Jejunum (tissue), 1 donor: ENCODE results near the gene ZNF501.

GRCh38 chr3:42102488-42102978 lies 11.4 kb downstream of the TRAK1 start:
- PRO-cap = no peak

DNA sequence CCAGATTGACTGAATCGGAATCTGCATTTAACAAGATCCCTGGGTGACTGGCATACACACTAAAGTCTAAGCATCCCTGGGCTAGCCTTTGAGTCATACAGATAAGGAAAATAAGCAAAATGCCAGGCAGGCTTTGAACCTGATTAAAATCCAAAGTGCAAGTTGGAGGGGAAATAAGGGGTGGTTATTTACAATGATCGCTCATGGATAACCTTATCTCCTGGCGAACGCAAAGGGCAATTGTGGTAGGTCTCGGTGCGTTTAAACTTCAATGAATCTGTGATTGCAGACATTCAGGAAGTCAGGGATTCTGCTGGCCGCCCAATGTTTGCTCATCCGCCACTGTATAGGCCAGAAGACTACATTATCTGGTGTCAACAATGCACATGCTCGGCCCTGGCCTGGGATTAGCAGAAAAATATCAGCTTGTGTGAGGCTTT lies 11.8 kb upstream of the LYZL4 start:
- PRO-cap = no peak

DNA sequence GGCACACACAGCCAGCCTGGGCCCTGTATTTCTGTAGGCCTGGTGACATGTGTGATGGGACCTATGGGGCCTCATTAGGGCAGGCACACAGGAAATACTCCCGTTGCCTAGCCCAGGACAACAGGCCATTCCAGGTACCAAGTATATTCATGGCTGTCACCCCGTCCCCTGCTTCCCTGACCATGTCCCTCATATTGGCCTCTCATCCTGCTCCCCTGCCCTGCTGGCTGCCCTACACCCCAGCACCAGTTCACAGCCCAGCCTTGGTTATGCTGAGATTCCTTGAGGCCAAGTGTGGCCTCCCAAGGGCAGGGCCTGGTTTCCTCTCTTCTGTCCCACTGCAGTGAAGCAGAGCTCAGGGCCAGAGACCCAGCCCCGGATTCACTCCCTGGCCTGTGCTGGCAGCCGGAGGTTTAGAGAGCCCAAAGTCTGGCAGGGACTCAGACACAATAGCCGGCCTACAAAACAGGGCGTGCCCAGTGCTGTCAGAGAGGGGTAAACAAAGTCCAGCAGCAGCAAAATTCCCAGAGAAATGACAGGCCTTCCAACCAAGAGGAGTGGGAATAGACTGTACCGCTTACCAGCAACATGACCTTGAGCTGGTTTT lies 13.9 kb downstream of the VIPR1 start:
- PRO-cap = unidirectional peak, minus-strand start at position 415 of the sequence

DNA sequence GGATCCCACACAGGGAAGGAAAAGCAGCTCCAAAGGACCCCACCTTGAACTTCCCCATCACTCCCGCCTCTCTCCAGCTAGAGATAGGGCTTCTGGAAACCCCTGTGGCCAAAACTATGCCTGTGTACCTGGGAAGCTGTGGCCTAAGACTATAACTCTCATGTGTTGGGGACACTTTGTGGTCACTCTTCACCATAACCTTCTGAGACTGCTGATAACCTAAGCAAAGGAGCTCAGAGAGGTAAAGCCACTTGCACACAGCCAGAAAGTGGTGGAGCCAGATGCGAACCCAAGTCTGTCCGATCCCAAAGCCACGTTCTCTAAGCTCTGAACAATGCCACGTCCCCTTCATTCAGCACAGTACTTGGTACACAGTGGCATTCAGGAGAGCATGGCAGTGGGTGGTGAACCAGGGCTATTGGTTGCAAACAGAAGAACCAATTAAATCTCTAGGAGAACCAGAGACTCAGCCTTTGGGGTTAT lies 15.6 kb upstream of the KLHL40 start:
- PRO-cap = no peak

- PRO-cap = no peak
Measured at GRCh38 chr3:42686184-42686558, 834 bp downstream of the KLHL40 start.

- PRO-cap = no peak
Measured at GRCh38 chr3:42780263-42780734, 7.2 kb upstream of the CCDC13 start.

DNA sequence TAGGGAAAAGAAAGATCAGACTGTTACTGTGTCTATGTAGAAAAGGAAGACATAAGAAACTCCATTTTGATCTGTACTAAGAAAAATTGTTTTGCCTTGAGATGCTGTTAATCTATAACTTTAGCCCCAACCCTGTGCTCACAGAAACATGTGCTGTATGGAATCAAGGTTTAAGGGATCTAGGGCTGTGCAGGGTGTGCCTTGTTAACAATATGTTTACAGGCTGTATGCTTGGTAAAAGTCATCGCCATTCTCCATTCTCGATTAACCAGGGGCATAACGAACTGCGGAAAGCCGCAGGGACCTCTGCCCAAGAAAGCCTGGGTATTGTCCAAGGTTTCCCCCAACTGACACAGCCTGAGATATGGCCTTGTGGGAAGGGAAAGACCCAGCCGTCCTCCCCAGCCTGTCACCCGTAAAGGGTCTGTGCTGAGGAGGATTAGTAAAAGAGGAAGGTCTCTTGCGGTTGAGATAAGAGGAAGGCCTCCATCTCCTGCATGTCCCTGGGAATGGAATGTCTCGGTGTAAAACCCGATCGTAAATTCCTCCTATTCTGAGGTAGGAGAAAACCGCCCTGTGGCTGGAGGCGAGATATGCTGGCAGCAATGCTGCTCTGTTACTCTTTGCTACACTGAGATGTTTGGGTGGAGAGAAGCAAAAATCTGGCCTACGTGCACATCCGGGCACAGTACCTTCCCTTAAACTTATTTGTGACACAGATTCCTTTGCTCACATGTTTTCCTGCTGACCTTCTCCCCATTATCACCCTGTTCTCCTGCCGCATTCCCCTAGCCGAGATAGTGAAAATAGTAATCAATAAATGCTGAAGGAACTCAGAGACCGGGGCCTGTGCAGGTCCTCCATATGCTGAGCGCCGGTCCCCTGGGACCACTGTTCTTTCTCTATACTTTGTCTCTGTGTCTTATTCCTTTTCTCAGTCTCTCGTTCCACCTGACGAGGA lies 2.2 kb downstream of the ACKR2 start:
- PRO-cap = no peak

DNA sequence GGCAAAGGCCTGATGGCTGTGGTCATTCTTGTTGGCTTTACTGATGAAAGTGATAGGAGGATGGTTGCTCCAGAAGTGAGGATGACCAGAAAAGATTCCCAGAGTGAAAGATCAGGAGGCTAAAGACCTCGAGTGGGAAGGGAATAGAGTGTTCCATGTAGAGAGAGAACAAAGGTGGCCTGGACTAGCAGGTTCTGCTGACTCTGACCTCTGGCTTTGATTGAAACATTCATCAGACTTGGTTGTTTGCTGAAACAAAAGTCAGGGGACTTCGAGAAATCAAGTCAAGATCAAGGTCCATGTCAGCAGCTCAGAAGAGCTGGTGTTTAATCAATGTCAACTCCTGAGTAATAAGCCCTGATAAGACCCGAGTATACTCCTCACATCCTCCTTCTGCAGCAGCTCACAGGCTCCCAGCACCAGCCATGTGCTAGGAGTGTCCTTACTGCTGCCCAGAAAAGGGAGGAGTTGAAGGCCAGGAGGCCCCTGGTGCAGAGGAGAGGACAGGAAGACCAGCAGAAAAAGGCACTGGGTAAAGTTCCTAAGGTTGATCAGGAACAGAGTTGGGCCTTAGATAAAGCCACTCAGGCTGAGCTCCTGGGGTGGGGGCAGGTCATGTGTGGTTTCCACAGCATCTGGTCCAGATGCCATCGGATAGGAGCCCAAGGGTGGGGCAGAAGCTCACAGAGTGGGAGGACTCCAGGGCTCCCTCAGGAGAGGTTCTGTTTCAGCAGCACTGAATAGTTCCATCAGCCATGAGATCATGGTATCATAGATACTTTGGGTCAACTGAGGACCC lies 19.8 kb downstream of the CYP8B1 start:
- PRO-cap = unidirectional peak, plus-strand start at position 506 of the sequence

DNA sequence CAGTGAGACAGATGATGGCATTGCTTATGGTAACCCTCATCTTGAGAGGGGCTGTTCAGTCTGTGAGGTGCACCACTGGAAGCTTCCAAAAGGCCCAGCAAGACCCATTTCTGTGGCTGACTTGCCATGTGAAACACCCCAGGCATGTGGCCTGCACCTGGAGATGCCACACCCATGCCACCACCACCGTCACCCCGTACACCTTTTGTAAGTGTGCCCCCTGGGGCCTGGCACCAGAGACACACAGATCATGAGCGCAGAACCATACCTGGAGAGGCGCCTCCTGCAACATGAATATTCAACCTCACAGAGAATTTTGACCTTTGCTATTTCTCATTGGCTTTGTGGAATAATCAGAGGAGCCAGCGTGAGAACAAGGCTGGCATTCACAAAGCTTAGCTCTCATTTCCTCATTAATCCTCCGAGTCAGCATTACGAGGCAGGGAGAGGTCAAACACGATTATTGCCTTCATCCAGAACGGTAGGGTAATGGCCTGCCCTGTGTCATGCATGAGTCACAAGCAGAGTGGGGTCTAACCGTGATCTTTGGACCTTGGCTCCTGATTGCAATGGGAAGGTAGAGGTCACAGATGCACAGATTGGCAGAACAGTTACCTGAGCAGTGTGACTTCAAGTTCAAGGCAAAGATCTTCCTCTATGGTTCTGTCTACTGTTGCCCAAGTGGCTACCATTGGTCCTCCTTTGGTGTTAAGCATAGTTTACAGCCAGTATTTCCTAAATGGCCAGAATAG lies 73.0 kb upstream of the POMGNT2 start:
- PRO-cap = no peak

- PRO-cap = unidirectional peak, minus-strand start at chr3:43192861
Measured at GRCh38 chr3:43192381-43192980, 86.6 kb upstream of the POMGNT2 start.

- PRO-cap = no peak
Measured at GRCh38 chr3:43308527-43309275, 22.4 kb downstream of the SNRK start.

DNA sequence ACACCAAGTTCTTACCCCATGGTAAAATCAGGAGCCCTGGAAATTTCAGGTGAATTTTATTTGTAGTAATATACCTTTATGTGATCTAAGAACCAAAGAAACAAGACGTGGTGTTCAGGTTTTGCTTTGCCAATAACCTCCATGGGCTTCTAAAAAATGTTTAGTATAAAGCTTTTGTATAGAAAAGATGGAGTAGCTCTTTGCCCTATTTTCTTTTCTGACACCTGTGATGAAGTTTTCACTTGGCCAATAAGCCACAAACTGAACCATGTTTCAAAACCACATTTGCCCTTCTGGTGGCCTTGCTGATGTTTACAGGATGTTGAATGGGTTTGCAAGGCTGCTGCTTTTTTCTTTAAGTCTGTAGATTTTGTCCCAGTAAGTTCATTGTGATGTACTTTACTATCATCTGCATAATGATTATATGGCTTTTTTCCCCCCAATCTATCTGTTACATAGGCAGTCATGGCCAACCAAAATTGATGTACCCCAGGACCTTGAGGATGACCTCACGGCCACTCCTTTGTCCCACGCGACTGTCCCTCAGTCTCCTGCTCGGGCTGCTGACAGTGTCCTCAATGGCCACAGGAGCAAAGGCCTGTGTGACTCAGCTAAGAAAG lies 60.6 kb downstream of the SNRK start:
- PRO-cap = no peak

DNA sequence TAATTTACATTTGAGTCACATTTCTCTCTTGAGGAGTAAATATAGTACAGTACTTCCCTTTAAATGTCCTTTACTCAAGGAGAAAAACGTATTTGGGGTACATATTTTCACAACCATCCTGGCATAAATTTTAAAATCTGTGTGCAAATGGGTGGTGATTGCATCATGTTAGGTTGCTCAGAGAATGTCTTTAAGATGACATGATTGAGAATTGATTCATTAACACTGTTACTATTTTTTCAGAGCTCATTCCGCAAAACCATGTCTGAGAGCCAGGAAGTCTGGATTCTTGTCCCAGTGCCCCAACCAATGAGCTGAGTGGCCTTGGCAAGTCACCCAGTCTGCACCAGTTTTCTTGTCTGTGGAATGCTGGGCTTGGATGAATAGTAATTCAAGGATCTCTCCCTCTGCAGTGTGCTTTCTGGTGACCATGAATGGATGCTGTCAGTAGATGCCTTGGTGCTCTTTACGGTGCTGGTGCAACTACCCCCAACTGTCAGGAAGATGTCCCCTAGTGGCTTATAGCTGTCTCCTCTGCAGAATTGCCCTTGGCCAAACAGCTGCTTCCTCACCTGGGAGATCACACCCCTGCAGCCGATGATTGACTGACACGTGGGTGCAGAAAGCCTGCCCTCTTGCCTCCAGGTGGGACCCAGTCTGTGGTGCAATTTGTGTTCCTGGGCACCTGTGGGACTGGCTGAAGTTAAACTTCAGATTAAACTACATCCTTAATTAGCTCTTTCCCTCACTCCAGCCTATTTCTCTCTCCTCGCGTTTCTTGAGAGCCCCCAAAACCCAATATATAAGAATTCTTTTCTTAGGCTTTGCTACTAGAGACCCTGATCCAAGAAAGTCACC lies 43.1 kb downstream of the ABHD5 start:
- PRO-cap = no peak

GRCh38 chr3:43872225-43872779 lies 181.6 kb downstream of the ABHD5 start:
- PRO-cap = no peak

GRCh38 chr3:44435193-44435892 lies 42.1 kb downstream of the ZNF445 start:
- PRO-cap = no peak

- PRO-cap = no peak
Measured at GRCh38 chr3:44445055-44445495, 32.4 kb downstream of the ZNF445 start.

- PRO-cap = bidirectional peak, plus-strand start at chr3:44729647, minus-strand start at chr3:44729544
Measured at GRCh38 chr3:44729255-44729801, at the start of gene ZNF501. TSS of gene ZNF501 (plus strand) at chr3:44729635.

DNA sequence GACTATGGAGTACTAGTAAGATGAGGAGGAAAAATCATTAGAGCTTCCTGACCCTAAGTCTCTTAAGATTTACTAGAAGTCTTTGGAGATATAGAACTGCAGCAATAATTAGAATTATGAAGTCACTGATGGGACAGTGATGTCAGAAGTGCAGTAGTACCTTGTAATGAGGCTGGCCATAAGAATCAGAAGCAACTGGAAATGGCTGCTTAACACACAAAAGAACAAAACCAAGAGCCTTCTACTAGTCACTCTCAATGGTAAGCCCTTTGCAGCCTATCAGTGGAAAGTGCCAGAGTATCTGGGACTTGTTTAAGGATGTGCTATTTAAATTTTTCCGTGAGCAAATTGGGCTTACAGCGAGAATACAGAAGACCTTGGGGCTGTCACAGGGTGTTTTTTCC lies 37.4 kb downstream of the KIF15 start:
- PRO-cap = no peak

DNA sequence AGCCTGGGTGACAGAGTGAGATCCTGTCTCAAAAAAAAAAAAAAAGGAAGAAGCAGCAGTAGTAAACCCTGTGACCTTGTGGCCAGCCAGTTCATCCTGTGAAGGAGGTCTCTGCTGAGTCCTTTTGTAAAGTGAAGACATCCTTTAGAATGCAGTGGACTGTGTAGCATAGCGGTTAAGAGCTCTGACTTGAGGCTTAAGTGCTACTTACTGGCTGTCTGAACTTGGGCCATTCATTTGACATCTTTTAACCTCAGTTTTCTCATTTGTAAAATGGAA lies 8.3 kb downstream of the EXOSC7 start:
- PRO-cap = no peak

DNA sequence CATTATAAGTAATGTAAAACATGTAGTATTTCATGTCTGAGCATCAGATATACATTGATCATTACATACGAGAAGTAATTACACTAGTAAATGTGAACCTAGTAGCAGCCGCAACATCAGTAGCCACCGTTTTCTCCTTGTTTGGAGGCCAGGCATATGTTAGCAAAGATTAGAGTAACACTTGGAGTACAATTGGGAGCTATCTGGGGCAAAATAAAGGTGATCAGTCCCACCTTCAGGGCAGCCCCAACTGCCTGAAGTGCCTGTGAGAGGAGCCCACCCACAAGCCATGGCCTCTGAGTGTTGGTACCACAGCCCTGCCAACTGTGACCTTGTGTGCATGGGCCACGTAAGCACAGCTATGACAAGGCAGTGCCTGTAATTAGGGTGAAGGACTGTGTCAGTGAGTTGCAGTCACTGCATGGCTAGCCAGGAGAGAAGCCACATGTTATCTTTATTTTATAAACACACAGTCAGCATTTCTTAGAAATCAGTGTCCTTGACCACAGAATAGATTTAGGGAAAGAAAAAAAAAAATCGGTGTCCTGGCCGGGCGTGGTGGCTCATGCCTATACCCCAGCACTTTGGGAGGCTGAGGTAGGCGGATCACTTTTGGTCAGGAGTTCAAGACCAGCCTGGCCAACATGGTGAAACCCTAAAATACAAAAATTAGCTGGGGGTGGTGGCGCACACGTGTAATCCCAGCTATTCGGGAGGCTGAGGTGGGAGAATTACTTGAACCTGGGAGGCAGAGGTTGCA lies 24.8 kb downstream of the EXOSC7 start:
- PRO-cap = no peak